Skeletal muscle satellite cell (primary cell): ENCODE results near the gene CCND2.

DNA sequence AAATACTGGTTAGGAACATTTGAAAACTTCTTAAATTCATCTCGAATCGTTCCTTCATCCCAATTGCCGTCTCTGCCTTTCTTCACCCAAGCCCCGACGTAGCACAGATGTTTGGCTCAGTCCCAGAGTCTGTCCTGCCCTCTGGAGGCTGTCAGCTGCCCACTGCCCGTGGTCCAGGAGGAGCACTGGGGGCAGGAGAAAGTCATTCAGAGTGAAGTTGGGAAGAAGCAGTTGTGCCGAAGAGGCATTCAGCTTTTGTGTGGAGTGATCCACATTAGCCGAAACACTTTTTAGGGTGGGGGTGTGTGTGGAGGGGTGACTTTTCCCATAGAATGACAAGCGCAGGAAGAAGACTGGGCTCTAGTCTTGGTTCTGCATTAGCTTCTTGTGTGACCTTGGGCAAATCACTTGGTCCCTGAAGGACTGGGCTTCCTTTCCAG lies 125.0 kb downstream of the TSPAN9 start:
- CAGE, long polyA plus RNA: no peak

DNA sequence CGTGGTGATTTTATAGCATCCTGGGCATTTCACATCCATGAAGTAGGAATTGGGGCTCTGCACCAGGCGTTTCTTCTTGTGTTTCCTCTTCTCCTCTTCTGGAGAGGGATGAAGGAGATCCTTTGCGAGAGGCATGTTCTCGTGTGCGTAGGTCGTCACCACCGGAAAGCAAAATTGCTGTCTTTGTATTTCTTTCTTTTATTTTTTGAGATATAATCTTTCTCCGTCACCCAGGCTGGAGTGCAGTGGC lies 134.5 kb downstream of the TSPAN9 start:
- CAGE, long polyA plus RNA: no peak

- CAGE, long polyA plus RNA: no peak
Measured at GRCh38 chr12:3213020-3213657, 136.0 kb downstream of the TSPAN9 start.

DNA sequence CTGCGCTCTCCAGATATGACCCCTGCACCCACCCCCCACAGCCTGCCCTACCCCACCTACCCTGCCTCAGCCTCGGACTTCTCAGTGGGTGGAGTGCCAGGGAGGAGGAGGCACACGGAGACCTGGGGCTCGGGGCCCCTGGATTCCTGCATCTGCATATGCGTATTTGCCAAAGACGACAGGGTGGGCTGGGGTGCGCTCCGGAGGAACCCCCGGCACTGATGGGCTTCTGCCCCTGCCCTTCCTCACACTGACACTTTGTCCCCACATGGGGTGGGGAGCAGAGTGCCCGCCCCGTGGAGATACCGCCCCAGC lies 206.0 kb downstream of the TSPAN9 start:
- CAGE, long polyA plus RNA: no peak

- CAGE, long polyA plus RNA: no peak
Measured at GRCh38 chr12:3304377-3305414, 186.3 kb upstream of the PRMT8 start.

- CAGE, long polyA plus RNA: no peak
Measured at GRCh38 chr12:3315538-3315796, 175.5 kb upstream of the PRMT8 start.

DNA sequence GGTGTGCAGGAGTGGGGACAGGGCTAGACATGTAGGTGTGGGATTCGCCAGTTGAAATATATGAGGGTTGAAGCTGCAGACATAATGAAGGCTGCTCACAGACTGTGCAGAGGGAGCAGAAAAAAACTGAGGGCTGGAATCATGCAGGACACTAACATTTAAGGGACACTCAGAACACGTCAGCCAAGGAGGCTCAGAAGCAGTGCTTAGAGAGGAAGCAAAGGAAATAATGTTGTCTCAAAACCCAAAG lies 16.5 kb downstream of the CRACR2A start:
- CAGE, long polyA plus RNA: no peak

DNA sequence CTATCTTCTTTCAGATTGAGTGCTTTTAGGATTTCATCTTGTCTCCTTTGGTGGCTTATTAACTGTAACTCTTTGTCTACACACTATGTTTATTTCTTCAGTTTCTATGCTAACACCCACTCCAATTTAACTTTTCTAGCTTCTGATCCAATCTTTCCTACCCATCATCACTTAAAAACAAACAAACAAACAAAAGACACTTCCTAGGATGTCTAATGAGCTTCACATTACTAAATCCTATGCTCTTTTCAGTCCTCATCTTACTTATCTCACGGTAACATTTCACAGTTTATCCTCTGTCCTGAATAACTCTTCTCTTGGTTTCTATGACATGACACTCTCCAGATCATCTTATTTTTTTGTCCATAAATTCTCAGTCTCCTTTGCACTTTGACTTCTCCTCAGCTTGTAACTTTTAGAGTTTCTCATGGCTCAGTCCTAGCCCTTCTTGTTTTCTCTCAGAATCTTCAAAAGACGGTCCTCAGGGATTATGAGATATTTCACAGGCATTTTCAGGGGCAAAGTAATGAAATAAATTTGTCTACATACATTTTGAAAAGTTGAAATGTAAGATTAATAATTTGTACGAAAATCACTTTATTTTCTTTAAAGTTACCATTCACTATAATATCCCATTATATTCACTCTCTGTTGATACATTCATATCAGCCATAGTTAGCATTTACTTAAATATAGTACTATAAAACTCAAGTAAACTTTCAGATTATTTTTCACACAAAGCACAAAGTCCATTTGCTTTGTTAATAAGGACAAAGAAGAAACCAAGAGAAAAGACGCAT lies 7.1 kb downstream of the PARP11 start:
- CAGE, long polyA plus RNA: no peak

GRCh38 chr12:3872253-3873031 lies 757 bp downstream of the PARP11 start:
- CAGE, long polyA plus RNA: no peak

DNA sequence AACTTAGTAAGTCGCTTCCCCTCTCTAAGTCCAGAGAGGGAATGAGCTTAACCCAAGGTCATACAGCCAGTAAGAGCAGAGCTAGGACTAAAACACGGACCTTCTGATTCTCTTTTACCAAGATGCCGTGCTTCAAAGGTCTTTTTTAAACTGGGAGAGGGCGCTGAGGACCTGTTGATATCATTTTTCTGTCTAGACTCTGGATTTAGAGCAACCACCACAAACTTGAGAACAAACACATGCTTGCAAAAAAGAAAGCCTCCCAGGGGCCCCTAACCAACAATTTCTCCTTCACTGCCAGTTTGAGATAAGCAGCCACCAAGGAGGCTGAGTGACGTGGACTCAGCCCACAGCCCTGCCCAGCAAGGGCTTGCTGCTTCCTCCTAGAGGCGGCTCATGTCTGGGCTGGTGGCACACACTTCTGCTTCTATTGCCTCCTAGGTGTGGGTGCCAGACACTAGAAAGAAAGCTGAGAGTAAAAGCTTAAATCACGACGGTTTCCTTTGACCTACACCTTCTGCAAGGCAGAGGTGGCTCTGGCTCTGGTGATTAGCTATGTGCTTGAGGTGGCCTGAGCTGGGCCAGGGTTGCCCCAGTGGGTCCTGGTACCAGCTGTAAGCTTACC lies 89.4 kb upstream of the PARP11 start:
- CAGE, long polyA plus RNA: no peak

DNA sequence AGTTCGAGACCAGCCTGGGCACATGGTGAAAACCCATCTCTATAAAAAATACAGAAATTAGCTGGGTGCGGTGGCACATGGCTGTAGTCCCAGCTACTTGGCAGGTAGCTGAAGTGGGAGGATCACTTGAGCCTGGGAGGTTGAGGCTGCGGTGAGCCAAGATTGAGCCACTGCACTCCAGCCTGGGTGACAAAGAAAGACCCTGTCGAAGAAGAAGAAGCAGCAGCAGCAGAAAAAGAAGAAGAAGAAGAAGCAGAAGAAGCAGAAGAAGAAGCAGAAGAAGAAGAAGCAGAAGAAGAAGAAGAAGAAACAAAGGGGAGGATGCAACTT lies 139.5 kb upstream of the PARP11 start:
- CAGE, long polyA plus RNA: no peak

DNA sequence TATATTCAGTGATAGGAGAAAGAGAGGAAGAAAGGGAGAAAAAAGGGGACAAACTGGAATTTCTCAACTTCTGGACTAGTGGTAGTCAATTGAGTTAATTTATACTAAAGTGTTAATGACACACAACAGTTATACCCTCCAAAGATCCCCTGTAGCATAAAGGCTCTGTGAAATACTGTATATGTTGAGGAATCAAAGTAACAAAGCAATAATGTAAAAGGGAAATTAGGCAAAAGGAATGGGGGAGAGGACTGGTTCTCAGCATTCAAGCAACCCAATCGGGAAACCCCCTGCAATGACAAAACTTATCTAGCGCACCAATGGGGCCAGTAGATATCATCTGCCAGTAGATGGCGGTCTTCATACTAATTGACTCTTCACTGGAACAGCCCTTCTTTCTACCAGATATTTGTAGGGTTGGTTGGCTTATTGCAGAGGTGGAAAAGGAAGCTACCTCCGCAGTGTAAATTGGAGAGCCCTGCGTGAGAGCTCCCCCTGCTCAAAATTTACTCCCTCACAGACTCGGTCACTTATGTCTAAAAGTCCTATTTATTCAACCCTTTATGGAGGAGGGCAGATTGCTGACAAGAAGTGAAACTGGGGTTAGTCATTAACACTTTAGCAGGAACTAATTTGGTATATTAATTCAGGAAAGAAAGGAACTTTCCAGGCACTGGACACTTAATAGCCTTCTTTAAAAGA lies 166.2 kb upstream of the CCND2 start:
- CAGE, long polyA plus RNA: no peak

GRCh38 chr12:4273234-4274259 lies at the start of gene CCND2:
CCND2 (plus strand) TSS chr12:4273762.
- CAGE, long polyA plus RNA: no peak

- CAGE, long polyA plus RNA: no peak
Measured at GRCh38 chr12:4509226-4509645, 29.0 kb downstream of the C12orf4 start.

GRCh38 chr12:4719676-4720358 lies 383 bp upstream of the GALNT8 start:
- CAGE, long polyA plus RNA: no peak

DNA sequence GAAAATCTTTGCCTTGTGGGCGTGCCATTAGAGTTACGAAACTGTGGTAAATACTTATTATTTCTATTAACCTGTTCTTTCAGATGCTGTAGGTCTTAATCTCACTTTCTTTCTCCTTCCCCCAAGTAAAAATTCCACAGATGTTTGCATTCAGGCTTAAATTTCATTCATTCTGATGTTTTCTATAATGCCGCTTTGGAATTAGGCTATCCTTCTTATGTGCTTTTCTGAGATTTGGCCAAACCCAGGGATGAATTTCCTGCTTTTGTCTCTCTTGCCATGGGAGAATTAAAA lies 71.0 kb downstream of the KCNA5 start:
- CAGE, long polyA plus RNA: no peak

DNA sequence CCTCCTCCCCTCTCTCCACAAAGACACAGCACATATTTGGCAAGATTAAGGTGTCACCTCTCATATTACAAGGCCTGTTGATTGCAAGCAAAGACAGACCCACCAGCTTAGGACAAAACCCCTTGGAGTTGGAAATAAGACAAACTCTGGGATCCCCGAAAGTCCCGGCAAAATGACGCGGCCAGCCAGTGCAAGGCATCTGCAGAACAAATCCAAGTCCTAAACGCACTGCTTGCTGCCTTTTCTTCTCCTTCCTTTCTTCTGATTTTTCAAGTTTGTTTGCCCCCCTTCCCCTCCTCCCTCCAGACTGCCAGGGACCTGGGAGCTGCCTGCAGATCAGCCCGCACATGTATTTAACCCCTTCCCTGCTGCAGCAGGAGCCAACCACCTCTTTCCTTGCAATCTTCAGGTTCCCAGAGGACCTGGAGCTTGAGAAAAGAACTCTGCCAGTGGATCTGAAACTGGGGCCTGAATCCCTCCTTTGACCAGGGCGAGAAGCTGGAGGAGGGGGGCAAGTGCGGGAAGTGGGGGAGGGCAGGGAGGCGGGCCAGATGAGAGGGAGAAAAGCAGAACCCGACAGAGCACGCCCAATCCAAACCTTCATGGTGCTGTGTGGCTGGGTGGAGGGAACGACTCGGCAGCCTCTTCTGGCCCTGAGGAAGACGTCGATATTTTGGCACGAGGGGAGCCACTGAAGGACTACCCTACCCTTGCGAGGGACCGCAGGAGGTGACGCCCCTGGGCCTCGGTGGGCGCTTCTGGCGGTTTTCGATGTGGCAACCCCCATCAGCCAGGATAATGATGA lies 2.0 kb upstream of the NTF3 start:
- CAGE, long polyA plus RNA: no peak

DNA sequence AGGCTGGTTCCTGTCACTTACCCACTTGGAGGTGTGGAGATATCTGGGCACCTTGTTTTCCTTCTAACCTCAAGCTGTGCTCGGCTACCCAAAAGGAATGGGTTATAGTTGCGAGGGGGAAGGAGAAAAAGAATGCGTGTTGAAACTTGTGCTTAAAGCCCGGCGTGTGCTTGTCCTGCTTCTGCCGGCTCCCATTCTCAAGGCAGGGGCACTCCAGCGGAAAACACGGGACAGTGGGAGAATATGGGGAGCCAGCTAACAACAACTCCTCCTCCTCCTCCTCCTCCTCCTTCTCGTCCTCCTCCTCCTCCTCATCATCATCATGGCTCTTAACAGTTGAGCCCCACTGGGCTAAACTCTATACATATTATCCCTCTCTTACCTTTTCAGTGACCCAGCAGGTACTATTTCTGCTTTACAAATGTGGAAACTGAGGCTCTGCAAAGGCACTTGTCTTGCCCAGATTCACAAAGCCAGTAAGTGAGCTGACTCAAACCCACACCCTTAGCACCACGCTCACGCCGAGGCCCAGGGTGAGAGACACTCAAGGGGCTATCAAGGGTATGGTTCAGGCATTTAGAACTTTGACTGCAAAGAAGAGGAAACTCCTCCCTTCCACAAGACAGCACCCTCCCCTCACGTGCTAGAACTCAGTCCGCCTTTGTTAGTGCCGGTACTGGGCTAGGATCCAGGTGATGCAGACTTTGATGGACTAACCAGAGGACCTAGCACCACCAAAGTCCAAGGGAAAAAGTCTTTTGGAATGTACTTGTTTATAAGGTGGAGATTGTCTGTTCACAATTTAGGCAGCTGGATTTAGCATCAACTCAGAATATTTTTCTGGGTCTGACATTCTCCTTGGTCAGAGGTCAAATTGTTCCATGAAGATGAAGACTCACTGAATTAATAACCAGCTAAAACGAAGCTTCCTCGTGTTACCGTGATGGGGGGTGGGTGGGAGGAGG lies 33.9 kb downstream of the VWF start:
- CAGE, long polyA plus RNA: no peak

- CAGE, long polyA plus RNA: no peak
Measured at GRCh38 chr12:6167667-6168313, 32.4 kb upstream of the CD9 start.

DNA sequence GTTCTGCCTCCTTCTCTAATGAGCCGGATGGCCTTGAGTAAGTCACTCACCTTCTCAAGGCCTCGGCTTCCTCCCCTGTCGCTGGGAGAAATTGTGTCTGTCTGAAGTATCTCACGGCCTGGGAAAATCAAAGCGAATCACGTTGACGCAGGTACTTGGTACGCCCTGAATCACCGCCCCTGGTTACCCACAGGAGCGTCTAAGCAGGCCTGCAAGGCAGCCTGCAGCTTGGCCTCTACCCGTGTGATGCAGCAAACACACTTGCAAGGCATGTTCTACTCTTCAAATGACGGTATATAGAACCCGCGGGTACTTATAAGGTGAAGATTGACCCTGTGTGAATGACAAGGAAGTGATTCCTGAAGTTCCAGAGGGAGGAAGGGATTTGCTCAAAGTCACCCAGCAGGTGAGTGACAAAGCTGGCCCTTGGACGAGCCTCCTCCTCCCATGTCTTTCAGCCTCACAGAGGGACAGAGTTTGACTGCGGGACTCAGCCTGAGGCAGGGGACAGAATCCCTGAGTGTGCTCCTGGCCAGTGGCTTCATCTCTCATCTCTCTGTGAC lies 28.0 kb upstream of the CD9 start:
- CAGE, long polyA plus RNA: no peak